ENCODE results near the genes SMIM32 and KIF20A.

DNA sequence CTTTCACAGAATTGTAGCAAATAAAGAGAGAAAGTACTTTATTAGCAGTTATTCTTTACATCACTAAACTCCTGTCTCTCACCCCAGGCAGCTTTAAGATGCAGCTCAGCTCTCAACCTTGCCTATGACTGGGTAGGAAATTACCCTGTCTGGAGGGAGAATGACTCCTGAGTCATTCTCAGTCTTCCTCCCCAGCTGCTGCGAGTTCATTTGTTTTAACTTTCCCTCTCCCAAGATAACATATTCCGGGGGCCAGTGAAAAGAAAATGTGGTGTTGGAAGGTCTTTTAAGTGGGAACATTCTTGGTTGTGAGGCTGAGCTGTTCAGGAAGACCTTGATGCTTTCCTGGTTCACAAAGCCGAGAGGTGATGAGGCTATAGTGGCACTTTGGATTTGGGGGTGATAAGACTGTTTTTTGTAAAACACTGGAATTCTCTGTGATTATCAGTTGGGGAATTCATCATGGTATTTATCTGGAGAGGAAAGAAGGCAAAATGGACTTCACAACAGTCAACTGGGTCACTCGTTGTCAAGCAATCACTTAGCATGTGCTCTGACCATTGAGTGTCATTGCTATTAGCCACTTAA, 159.8 kb upstream of the PITX1 start:
- PRO-cap, result no peak

- PRO-cap, result no peak
Measured at GRCh38 chr5:135233015-135233489, 166.0 kb downstream of the MACROH2A1 start.

DNA sequence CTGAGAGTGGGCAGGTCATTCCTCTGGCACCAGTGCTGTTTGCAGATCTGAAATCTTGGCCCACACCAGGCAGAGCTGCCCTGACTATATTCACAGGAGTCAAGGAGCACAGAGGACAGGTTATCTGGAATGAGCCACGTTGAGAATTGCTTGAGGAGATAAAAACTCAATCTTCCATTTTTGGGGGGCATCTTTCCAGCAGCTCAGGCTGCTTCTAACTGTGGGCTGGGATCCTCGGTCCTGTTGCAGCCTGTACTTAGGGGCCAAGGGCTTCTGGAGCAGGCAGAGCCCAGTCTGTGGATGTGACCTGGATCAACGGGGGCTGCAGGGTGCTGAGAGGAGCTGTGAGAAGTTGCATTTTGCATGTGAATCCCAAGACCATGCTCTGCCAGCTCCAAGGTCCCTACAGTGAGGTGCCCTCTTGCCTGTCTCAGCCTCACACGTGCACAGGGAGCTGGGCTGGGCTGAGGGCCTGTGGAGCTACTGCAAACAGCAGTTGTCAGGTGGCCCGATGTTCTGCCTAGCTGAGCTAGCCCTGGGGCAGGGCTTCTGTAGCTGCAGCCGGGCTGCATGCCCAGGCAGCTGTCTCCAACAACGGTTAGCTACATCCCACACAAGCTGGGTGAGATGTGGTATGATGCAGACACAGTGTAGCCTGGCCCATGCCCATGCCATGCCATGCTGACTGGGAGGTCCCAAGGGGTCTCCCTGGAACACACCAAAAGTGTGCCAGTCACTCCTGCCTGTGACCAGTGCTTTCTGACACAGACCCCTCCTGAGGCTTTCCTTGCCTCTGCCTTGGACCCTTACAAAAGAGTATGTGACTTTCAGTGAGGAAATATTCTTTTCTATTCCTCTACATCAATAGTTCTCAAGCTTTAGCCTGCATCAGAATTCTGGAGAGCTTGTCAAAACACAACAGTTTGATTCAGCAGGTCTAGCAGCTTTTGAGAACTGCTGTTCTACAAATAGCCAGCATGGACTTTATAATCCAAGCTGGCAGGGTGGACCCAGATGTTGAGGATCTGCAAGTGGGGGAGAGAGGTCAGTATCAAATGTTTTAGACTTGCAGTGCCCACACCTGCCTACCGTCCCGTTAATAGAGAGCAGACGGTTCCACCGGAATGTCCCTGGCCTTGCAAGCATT, 62.0 kb downstream of the MACROH2A1 start:
- PRO-cap, result no peak

DNA sequence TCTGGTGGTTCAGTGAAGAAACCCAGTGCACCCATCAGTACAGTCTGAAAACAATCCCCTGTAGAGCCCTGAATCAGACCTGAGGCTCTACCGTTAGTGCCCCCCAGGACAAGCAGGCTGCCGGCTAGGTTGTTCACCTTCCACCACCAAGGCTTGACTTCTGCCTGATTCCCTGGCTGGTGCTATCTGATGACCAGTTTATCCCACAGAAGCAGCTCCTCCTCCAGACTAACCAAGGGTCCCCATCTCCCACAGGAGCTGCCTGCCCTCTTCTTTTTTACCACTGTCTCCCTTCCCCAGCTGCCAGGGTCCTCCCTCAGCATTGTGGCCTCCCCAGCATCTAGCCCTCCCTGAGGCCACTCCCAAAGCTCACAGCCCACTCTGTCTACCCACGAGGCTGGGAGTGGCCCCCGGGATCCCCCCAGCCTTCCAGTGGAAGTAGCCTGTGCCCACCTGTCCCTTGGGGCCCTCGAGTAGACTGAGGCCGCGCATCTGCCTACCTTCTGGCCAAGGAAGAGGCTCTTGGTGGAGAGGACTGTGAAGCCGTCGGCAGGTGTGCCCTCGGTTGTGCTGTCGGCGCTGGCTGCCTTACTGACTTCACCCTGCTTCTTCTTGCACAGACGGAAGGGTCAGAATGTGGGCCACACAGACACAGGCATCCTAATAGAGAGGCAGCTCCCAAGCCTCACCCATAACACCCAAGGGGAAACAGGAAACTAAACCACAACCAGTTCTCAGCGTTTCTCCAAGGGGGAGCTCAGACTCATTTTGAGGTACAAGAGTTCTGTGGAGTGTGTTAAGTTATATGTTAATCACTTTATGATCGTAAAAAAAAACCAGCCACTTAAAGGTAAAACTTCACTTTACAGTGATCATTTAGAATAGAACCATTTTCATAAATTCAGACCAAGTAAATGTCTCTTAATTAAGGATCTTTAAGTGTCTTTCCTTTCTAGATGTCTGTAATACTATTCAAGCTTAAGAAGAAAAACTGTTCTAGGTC, 38.7 kb downstream of the MACROH2A1 start:
- PRO-cap, result no peak

- PRO-cap, result no peak
Measured at GRCh38 chr5:135380188-135380823, 18.7 kb downstream of the MACROH2A1 start.

- PRO-cap, result no peak
Measured at GRCh38 chr5:135434152-135434566, 13.0 kb downstream of the DCANP1 start.

DNA sequence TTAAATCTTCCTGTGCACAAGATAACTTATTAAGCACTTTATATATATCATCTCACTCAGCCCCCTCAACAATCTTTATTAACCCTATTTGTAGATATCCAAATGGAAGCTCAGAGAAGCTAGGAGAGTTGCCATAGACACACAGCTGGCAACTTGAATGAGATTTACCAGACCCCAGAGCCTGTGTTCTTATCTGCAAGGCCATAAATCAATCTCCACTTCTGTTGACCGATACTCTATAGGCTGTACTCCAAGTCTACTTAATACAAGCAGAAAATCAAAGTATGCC, 5.9 kb upstream of the IL9 start:
- PRO-cap, result unidirectional peak, minus-strand start at position 75 of the sequence

- PRO-cap, result no peak
Measured at GRCh38 chr5:135951522-135952244, 3.1 kb downstream of the LECT2 start.

DNA sequence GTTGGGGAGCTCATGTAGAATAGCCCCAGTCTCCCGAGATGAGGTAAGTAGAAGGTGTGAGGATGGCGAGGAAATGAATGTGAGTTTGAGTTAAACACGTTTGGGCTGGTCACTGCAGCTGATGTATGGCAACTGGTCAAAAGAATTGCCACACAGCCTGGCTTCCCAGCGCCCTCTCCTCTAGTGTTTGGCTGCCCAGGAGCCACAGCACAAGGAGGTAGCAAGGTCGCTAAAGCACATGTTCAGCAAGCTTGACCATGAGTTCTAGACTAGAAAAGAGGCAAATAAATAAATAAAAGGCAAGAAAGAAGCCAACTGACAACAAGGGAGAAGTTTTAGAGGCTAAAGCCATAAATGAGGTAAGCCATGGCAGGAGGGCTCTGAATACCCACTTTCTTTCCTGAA, 21.5 kb upstream of the LECT2 start:
- PRO-cap, result no peak

DNA sequence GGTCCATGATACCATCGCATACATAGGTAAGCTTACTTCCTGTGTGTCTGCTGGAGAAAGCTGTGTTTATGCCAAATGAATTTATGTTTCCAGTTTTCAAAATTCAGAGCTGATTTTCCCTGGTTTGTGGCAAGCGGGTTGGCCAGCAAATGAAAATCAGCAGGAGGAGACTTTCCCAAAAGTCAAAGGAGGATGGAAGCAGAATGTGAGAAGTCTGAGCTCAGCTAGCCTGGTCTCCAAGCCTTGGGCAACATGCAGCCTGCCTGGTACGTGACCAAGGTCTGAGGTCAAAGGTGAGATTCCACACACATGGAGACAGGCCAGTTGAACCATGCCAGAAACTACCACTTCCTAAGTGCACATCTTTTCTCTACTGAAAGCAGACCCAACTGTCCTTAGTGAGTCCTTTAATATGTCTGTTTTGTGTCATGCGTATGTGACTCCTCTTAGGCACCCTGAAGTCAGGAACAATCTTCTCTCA, 10.0 kb upstream of the TGFBI start:
- PRO-cap, result no peak

- PRO-cap, result no peak
Measured at GRCh38 chr5:136082274-136082890, 50.3 kb upstream of the SMAD5 start.

- PRO-cap, result no peak
Measured at GRCh38 chr5:136192859-136193455, at the start of gene SMIM32. Gene SMIM32, minus strand, starts transcription at chr5:136193162.

DNA sequence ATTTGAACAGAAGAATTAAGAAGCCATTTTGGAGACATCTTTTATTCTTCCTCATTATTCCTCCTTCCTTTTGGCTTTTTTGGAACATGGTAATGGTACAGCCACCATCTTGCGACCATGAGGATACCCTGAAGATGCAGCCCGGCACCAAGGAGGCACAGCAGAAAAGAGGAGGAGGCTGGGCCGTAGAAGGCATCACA, 279.6 kb upstream of the TRPC7 start:
- PRO-cap, result no peak

GRCh38 chr5:137142518-137143140, 356.5 kb downstream of the SPOCK1 start:
- PRO-cap, result no peak

DNA sequence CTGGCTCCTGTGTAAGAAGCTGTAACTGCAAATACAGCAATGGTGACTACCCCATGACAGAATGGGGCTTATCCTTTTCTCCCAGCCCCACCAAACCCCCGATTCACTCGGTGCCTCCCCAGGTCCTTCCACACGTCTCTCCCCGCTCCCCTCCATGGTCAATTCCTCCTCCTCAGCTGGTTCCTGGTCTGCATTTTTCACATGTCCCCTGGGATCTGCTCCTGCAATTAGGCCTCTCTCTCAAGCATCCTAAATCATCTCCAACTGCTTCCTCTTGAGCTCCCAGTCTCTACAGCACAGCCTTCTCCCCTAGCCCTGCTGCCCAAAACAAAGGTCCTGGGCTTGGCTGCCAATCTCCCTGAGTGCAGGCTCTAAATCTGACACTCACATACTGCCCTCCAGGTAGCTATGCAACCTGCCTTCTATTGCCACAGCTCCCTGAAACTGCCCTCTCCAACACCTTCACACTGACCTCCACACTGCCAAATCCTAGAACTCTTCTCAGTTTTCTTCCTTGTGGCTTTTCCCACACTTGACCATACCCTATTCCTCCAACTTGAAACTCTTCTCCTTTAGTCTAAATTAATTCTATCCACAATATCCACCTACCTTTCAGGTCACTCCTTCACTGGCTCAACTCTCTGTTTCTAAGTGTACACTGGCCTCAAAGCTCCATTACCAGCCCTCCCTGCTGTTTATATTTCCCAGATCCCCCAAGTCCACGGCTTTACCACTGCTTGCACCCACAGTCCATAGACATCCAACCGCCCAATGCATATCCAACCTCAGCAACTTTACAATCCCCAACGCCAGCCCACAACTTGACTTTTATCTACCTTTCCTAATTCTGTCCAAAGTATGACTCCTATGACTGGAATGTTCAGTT, 107.4 kb downstream of the SPOCK1 start:
- PRO-cap, result no peak

- PRO-cap, result no peak
Measured at GRCh38 chr5:137425400-137425907, 73.7 kb downstream of the SPOCK1 start.

- PRO-cap, result bidirectional peak, plus-strand start at chr5:137621592, minus-strand start at chr5:137621462
Measured at GRCh38 chr5:137621211-137621923, 114.5 kb downstream of the KLHL3 start.

- PRO-cap, result no peak
Measured at GRCh38 chr5:137695817-137696486, 39.9 kb downstream of the KLHL3 start.

DNA sequence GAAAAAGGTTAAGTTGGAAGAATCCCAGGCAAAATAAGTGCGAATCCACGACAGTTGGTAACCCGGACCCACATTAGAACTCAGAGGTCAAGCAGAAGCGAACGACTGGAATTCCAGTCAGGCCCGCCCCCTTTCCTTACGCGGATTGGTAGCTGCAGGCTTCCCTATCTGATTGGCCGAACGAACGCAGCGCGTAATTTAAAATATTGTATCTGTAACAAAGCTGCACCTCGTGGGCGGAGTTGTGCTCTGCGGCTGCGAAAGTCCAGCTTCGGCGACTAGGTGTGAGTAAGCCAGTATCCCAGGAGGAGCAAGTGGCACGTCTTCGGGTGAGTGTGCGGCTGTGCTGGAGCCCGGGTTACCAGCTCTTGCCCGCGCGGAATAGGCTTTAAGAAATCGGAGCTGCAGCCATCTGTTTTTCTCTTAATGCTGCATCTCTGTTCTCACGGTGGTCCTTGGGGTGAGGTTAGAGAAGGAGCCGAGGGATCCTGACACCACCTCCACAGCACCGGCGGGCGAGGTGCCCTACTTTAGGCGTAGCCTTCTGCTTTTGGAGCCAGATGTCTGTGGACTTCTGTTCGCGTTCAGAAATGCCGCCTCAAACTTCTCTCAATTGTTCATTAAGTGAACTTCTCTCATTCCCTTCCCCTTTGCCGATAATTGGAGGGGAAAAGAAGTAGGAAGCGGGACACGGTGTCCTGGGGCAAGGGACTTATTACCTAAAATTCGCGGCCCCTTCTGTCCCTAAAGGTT, at the start of gene KIF20A:
TSS of gene KIF20A (plus strand) at position 239 of the 753 bp plus-strand sequence.
- PRO-cap, result unidirectional peak, minus-strand start at position 82 of the sequence

GRCh38 chr5:138337283-138337672, 788 bp upstream of the FAM53C start:
- PRO-cap, result no peak

Data from ascending aorta (tissue), 1 donor.